Right cardiac atrium (tissue), 1 donor: ENCODE measurements around the gene SYNGR2.

DNA sequence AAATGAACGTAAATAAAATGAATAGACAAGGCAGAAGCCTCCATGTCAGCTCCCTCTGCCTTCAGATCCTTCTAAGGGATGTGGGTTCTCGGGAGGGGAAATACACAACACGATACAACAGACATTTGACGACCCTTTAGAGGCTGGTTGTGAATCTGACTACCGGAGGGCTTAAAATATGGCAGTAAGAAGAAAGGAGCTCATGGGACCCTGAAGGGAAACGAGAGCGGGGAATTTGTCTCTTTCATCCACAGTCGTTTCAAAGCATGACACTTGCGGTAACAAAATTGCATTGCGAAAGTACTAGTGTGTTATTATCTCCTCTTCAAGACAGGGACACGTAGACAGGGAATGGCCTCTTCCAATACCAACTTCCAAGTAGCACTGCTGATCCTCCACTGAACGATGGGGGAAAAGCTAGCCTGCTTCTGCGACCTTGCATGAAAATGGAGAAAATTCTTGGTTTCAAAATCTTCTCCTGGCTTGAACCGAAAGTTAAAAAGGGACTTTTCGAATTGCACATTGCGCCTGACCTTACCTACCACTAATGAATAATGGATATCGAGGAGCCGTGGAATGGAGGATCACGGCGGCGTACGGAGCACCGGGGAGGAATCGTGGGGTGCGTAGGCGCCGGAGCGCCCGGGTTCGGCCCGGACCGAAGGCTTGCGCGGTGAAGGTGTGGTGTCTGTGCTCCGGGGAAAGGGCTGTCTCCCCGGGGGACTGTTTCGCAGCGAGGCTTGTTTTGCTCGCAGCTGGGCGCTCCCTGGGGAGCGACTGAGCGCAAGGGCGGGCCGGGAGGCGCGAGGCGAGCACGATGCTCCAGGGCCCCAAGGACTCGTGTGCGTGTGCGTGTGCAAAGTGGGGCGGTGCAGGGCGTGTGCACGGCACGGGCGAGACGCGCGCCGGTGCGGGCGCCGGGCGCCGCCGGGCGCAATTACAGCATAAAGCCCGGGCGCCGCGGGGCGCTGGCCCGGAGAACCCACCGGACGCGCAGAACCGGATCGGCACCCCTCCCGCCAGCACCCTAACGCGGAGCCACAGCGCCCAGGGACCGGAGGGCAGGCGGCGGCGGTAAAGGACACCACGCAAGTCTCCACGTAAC, 904 bp upstream of the TNRC6C start:
- PRO-cap = bidirectional peak, plus-strand start at position 859 of the sequence, minus-strand start at position 779 of the sequence

DNA sequence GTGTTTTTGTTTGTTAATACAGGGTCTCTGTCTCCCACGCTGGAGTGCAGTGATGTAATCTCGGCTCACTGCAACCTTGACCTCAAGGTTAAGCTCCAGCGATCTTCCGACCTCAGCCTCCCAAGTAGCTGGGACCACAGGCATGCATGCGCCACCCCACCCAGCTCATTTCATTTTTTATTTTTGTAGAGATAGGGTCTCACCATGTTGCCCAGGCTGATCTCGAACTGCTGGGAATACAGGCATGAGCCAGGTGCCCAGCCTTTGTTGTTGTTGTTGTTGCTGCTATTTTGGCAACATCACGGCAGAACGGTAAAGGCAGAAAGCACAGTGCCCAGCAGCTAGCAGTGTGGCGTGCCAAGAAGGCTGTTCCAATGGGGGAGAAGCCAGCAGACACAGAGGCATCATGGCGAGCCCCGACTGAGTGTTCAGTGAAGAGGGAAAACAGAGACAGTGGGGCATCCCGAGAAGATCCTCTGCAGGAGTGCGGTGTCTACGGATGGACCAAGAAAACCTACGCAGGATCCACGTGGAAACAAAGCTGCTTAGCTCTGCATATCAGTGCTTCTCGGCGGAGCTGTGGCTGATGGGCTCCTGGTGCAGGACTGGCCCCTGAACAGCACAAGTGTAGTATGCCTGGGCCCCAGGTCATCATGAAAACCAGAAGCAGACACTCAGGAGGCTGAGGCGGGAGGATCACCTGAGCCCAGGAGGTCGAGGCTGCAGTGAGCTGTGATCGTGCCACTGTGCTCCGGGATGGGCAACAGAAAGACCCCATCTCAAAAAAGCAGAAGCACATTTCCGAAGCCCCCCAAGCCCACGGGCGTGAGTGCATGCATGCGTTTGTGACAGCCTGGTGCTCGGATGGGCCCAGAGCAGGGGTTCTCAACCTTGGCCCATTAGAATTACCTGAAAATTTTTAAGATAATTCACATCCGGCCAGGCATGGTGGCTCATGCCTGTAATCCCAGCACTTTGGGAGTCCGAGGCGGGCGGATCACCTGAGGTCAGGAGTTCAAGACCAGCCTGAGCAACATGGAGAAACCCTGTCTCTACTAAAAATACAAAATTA, 19.4 kb downstream of the TMC6 start:
- PRO-cap = no peak

DNA sequence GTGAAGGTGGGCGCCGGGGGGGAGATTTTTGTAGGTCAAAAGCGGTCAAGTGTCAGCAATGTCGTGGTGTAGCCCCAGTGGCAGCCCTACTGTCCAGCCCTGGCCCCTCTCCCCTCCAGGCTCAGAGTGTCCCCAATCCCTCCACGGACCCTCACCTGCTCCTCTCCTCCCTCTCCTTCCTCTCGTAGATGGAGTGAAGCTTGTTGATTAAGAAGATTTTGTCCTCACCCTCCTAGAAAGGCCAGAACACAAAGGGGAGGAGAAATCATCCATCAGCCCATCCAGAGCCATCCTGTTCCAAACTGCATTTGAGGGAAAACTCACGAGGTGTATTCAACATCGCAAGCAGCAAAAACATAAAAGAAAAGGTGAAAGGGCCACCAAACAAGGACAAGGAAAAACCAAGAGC, 15.2 kb downstream of the TMC6 start:
- PRO-cap = no peak

- PRO-cap = no peak
These were observed 14.4 kb downstream of the TMC6 start for GRCh38 chr17:78113802-78114833.

GRCh38 chr17:78168134-78169370, at the start of gene SYNGR2:
Gene SYNGR2 (plus strand): TSS chr17:78168581.
- PRO-cap = bidirectional peak, plus-strand start at chr17:78168581, minus-strand start at chr17:78168535

DNA sequence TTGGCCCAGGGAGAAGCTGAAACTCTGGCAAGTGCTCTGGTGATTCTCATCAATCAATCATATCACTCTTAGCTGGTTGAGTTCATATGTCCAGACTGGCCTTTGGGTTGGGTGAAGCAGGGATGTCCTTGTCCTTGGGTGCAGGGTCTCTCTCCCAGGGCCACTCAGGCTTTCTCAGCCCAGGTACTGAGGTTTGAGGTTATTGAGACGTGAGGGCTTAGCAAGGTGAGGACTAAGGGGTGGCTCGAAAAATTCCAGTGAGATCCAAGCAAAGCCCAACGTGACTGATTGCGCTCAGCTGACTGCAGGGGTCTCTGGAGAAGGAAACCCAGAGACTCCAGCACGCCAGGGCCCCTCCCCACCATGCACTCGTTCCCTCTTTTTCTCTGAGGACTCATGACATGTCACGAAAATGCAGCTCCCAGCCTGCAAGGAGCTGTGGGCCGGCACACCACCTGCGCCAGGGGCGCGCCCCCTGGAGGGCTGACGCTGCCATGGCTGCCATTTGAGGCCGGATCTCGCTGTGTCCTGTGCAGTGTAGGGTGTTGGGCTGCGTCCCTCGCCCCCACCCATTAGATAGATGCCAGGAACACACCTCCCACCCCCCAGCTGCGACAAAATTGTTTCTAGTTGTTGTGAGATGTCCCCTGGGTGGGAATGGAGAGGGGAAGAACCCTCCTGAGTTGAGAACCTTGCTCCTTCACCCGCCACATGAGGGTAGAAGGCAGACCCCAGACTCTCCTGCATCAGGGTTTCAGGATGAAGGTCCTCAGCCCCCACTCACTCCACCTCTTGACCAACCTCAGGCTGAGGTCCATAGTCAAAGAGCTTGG, 8.1 kb downstream of the SYNGR2 start:
- PRO-cap = no peak

DNA sequence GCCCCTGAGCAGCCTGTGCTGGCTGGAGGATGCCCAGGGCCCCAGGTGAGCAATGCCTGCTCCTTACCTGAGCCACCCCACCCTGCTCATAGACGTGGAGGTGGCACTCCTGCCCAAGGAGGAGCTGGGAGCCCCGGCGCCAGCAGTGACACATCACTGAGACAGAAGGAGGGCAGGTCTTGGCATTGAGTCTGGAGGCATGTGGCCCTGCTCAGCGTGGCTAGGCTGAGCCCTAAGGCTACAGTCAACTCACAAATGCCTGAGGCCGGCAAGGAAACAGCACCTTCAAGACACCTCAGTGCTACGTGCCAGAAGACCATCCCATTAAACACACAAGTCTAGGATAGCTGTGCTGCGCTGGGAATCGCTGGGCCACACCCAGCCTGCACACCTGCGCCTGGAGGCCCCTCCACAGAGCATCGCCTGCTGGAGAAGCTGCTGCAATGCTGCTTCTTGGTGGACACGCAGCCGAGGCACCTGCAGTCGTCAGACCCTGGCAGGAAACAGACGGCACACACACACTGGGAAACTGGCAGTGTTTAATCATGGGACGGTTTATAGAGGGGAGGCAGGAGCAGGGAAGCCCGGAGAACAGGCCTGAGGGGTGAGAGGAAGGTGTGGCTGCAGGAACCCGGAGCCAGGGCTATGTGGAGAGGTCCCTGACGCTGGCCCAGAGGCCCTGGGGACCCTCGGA, 20.0 kb downstream of the TMEM235 start:
- PRO-cap = no peak

DNA sequence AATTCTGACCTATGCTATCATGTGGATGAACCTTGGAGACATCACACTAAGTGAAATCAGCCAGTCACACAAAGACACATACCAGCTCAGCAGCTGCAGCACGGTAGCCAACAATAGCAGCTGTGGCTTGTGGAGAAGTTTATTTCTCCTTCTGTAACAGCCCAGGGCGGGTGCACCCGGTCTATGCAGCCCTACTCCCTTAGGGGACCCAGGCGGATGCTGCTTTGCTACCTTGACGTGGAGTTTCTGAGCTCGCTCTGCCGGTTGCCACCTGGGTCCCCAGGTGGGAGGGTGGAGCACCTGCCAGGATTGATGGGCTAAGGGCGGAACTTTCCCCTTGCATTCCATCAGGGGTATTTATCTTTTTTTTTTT, 45.1 kb downstream of the TMEM235 start:
- PRO-cap = no peak

DNA sequence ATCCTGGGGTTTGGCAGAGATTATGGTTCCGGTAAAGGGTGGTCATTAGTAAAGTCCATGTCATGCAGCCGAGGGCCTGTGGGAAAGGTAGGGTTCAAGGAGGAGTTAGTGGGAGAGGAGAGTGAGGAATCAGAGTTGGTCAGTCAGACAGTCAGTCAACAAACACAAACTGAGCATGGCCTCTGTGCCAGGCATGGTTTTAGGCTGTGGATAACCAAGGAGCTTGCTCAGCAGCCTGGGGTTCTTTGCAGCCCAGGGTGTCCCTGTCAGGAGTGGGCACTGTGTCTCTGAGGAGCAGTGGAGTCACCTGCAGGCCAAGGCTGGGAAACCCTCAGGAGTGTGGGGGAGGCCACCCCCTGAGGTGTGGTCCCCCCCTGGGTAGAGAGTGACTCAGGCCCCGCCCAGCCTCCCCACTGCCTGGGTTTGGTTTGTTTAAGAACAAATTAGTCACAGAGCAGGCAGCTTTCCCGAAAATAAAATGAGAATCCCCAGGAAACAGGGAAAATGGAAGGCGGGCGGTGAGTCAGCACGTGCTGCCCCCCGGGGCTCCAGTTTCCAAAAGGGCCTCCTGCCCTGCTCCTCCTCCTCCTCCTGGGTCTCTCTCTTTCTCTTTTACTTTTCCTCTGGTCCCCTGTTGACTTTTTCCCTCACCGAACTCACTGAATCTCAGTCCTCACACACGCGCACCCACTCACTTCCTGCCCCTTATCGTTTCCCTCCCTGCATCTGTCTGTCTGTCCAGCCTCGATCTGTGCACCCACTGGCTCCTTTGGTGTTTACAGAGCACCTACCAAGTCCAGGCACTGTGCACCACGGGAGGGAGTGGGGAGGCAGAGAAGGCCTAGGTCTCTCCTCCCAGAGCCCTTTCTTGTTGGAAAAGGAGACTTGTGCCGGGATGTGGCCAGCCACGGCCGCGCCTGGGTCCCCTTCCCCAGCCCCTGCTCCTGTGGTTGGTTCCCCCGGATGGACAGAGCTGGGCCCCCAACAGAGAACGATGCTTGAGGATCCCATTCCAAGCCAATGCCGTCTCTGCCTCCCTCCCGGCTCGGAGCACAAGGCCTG, 44.3 kb downstream of the SOCS3 start:
- PRO-cap = no peak

- PRO-cap = no peak
These were observed 43.0 kb downstream of the SOCS3 start for GRCh38 chr17:78316766-78317416.

- PRO-cap = no peak
These were observed 42.3 kb downstream of the SOCS3 start for GRCh38 chr17:78317417-78318109.

DNA sequence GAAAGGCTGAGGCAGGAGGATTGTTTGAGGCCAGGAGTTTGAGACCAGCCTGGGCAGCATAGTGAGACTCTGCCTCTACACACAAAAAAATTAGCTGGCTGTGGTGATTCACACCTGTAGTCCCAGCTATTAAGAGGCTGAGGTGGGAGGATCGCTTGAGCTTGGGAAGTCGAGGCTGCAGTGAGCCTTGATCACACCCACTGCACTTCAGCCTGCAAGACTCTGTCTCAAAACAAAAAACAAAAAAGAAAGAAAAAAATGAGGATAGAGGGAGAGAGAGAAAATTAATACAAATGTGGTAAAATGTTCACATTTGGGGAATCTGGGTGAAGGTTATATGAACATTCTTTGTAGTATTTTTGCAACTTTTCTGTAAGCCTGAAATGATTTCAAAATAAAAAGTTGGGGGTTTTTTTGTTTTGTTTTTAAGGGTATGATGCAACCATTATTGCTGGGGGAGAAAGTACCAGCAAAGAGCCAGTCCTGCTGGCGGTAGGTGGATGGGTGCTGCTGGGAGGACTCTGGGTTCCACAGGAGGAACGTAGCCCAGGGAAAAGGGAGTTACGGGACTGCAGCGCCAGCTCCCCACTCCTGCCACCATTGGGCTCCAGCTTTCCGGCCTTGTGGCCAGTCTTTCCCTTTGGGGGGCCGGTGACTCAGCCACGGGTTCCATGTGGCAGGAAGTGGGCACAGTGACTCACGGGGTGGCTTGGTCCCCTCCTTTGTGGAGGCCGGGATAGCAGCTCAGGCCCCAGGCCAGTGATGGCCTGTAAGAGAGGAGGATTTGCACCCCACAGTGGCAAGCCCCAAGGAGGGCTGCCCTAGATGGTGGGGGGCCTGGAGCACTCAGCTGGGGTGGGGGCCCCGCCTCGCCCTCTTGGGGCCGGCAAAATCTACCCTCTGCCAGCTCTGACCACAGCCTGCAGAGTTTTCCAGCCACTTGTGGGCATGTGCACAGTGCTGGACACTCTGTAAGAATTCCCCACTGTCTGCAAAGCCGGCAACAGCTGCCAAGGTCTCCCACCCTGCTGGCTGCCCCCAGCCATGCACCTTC, 30.7 kb downstream of the SOCS3 start:
- PRO-cap = no peak

- PRO-cap = no peak
These were observed 27.0 kb downstream of the SOCS3 start for GRCh38 chr17:78332975-78333271.

DNA sequence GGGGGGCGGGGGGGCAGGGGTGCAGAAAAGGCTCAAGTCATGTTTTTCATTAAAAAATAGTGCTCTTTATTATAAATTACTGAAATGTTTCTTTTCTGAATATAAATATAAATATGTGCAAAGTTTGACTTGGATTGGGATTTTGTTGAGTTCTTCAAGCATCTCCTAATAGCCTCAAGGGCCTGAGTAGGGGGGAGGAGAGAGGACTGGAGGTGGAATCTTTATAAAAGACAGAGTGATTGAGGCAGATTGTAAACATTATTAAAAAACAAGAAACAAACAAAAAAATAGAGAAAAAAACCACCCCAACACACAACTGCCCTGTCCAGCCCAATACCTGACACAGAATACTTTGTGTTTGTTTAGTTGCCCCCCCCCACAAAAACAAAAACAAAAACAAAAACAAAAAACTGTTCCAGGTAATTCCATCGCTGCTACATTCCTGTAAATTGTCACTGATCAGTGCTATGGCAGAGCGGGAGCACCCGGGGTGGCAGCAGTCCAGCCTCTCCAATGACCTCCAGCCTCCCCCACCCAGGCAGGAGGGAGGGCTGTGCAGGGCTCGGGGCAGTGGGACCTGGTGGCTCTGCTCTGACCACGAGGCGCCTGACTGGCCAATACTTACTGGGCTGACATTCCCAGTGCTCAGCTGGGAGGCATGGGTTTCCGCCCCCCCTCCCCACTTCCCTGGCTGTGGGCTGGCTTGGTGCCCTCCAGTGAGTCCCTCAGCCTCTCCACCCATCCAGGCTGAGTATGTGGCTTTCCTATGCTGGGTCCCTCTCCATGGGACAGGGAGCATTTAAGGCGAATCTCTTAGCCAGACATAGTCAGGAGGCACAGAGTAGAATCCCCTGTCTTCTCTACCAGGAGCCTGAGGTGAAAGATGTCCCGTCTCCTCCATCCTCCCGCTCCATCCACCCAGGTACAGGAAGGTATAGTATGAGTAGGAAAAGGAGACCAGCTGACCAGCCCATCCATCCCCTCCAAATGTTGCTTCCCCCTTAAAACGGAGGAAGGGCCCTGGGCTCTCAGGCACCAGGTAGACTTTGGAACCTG, 2.8 kb downstream of the SOCS3 start:
- PRO-cap = no peak

- PRO-cap = no peak
These were observed 1.9 kb downstream of the SOCS3 start for GRCh38 chr17:78357792-78358528.

DNA sequence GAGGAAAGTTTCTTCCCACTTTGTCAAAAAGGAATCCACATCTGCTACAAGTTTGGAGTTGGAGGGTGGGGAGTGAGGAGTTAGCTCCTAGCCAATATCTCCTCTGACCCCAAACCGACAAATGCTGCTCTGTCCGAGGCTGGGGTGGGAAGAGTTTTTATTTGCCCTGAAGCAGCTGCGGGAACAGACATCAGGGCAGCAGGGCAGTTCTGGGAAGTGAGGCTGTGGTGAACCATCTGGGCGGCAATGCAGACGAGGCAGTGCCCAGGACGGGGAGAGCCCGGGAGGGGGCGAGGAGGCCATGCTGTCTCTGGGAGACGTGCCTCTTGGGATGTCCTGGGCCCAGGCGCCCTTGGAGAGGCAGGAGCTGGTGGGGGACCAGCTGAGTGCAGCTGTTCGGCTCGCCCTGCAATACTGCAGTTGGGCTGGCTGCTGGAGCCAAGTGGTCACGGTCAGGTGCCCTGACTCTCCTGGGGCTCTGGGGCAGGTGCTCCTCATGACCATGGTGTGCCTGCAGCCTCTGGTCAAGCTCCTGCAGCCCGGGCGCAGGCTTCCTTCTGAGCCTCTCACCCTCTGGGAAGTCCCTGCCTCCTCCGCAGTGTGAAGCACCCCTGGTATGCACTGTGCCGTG, 6.4 kb upstream of the SOCS3 start:
- PRO-cap = no peak

- PRO-cap = no peak
These were observed 32.9 kb downstream of the PGS1 start for GRCh38 chr17:78411134-78411931.

GRCh38 chr17:78419972-78420682, 41.7 kb downstream of the PGS1 start:
- PRO-cap = no peak

DNA sequence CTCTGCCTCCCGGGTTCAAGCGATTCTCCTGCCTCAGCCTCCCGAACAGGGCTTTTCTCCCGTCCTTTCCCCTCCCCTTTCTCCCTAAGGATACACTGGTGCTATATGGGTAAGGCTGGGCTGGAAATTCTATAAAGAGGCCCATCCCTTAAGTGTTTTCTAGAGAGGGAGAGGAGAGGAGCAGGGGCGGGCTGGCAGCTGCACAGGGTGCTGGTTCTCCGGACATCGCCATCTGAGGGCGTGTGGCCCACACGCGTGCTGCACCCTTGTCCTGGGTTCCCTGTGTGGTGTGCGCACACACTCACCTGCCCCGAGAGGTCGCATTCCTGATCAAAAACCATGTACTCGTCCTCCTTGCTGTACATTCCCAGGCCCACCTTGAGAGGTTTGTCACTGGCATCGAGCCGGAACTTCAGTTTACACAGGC, 72.2 kb downstream of the DNAH17 start:
- PRO-cap = no peak

- PRO-cap = no peak
These were observed 92.3 kb upstream of the DNAH17 start for GRCh38 chr17:78669606-78669881.